Left lobe of liver (tissue), 1 donor: ENCODE data around the genes PRR13 and TARBP2.

DNA sequence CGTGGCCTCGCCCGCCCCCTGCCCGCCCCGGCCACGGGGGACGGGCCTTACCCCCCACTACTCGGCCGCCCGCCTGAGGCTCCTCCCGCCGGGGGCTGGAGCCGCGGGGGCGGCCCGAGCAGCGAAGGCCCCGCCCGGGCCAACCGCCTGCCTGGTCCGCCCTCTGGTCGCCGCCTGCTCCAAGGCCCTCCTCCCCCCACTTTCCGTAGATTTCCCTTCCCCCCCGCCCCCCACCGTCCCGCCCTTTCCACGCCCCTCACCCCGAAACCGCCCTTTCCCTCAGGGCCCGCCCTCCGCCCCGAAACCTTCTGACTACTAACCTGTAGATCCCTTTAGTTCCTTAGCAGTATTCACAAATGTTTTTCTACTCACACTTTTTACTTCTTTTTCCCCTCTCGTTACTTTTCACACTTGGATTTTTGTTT is 555 bp downstream of the SP1 start:
- PRO-cap: bidirectional peak, plus-strand start at position 292 of the sequence, minus-strand start at position 75 of the sequence

GRCh38 chr12:53381897-53382604 is 2.1 kb downstream of the SP1 start:
- PRO-cap: no peak

DNA sequence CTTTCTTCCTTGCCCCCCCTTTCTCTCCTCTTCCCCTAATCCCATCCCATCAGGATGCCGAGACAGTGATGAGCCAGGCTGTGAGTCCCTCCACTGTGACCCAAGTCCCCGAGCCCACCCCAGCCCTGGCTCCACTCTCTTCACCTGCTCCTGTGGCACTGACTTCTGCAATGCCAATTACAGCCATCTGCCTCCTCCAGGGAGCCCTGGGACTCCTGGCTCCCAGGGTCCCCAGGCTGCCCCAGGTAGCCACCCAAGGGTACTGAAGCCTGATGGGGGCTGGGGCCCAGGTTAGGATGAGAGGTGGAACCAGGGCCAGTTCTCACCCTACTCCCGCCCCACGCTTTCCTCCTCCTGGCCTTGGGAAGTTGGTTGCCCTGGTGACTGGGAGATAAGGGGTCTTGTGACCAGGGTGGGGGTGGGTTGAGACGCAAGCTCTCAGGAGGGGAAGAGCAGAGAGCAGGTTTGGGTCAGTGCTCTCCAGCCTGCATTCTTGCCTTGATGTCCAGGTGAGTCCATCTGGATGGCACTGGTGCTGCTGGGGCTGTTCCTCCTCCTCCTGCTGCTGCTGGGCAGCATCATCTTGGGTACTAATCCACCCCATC is 1.1 kb downstream of the AMHR2 start:
- PRO-cap: unidirectional peak, plus-strand start at position 433 of the sequence

DNA sequence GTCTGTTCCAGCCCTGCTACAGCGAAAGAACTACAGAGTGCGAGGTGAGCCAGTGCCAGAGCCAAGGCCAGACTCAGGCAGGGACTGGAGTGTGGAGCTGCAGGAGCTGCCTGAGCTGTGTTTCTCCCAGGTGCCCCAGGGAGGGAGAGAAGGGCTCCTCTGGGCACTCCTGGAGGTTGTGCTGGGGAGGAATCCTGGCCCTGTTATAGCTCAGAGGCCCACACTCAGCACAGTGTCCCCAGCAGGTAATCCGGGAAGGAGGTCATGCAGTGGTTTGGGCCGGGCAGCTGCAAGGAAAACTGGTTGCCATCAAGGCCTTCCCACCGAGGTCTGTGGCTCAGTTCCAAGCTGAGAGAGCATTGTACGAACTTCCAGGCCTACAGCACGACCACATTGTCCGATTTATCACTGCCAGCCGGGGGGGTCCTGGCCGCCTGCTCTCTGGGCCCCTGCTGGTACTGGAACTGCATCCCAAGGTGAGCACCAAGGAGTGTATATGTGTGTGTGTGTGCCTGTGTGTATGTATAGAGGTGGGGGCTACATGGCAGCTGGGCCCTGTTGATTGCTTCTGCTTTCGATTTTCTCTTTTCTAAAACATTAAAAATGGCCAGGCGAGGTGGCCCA is 1.9 kb downstream of the AMHR2 start:
- PRO-cap: no peak

DNA sequence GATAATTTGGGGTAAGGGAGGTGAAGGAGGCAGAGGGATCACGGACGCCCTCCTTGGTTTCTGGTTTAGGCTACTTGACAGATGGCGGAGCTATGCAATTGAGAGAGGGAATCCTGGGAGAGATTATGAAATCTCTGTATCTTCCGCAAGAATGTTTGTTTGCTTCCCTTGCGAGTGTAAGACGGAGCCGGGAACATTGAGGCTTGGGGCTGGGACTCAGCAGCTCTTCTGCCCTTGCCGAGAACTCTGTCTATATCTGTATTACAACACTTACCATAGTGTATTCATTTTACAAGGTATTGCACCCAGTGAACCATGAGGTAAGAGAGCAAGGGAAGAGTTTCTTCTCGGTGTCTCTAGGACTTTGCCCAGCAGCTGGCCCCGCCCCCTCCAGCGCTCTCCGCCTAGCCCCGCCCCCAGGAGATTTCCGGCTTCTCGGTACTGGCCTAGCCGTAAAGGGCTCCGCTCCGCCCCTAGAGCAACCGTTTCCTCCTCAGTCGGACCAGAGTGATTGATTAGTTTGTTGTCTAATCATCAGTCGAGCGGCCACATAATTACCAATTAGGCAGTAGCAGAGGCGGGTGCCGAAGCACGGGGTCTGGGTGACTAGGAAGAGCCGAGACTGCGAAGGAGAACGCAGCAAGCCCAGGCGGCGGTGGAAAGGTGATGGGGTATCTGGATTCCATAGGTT is at the start of gene PRR13:
Gene PRR13 (plus strand): TSS at position 605 of the 691 bp plus-strand sequence.
- PRO-cap: bidirectional peak, plus-strand start at position 609 of the sequence, minus-strand start at position 248 of the sequence

GRCh38 chr12:53455748-53456278 is 3.9 kb downstream of the PCBP2 start:
- PRO-cap: no peak

DNA sequence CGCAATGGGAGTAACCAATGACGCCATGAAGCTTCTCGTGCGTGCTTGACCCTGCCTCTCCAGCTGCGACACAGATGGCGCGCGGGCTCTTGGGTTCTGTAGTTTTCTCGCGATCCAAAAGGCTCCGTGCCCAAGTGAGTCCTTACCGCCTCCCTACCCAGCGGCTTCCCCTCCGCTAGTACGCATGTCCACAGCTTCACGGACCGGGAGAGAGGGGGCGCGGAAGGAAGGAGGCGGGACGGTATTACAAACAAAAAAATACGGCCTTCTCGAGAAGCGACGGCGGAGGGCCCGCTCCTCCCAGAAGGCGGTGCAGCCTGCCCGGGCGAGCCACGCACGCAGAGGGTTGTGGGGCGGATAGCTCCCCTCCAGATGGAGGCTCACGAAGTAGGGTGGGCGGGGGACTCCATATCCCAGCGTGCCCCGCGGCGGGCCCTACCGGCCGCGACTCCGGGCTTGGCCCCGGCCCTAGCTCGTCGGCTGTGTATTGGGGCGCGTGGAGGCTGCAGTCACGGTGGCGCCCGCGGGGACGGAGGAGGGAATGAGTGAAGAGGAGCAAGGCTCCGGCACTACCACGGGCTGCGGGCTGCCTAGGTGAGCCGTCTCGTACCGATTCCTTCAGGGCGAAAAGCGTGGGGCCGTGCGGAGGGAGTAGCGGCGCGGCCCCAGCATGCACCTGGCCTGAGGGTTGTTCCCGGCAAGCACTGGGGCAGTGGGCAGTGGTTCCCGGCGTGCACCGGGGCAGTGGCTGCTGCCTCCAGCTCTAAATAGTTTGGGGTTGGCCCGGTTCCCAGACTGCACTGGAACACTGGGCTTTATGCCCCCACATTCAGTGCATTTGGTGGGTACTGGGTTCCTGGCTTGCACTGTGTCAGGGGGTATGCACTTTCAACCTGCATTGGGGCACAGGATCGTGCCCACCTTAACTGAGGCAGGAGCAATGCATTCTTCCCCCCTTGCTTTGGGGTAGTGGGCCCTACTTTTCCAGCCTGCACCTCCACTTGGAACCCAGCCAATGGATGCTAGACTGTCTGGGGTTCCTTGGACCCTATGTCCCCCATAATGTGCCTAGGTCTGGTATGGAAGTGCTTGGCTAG is at the start of gene TARBP2:
Gene TARBP2 (plus strand): TSS at position 416 of the 1,097 bp plus-strand sequence.
- PRO-cap: bidirectional peak, plus-strand start at position 62 of the sequence, minus-strand start outside the sequence; bidirectional peak, plus-strand start at position 438 of the sequence, minus-strand start at position 348 of the sequence; bidirectional peak, plus-strand start at position 719 of the sequence, minus-strand start at position 672 of the sequence

DNA sequence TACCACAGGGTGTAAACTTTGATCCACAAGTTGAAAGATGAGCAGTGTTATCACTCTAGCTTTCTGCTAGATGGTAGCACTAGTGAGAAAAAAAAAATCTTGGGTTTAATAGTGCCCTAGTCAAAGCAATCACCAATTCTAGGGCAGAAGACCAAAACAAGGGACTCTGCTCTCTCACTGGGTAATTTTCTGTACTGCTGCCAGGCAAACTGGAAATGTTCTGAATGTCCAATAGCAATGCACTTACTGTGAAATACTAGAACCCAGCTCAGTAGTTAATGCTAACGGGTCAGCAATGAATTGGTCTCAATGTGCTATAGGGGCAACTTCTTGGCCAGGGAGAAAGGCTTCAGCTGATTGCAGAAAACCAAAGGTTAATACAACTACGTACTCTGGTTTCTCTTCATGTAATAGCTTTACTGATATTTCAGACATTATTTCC is 2.2 kb downstream of the ATF7 start:
- PRO-cap: unidirectional peak, plus-strand start at position 274 of the sequence

- PRO-cap: no peak
Measured at GRCh38 chr12:53676744-53677073, 826 bp upstream of the ATP5MC2 start.

DNA sequence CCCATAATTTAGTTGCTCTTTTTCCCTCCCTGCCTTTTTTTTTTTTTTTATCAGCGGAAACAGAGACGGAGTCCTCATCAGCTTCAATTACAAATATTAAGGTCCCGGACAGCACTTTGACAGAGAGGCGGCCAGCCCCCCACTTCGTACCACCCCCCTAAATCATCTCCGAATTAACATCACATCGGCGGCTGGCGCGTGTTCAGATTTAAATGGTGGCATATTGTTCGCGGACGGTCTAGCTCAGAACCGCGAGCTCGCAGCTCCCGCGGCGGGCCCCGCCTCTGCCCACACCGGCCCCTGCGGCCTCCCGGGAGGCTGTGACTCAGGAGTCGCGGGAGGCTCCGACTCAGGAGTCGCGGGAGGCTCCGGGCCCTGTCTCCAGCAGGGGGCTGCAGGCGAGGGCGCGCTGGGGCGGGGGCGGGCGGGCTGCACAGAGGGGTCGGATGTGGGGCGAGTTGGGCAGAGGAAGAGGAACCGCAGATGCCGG is 19.4 kb upstream of the ATP5MC2 start:
- PRO-cap: unidirectional peak, plus-strand start at position 331 of the sequence

DNA sequence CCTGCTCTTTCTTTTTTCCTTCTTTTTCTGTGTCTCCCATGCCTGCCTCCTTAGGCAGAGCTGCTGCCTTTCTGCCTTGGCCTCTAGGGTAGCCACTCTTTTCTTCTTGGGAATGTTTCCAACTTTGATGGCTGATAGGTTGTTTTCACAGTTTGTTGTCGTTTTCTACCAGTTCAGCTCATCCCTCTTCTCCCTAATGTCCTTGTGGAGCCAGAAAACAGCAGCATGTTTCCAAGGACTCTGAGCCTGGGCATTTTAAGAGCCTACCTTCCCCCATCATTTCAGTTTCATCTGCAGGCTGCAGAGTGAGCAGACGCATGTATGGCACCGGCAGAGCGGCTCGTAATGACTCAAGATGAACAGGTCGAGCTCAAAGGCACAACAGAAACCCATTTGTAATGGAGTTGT is 79.3 kb upstream of the CALCOCO1 start:
- PRO-cap: no peak

- PRO-cap: no peak
Measured at GRCh38 chr12:53952839-53953494, 1.7 kb upstream of the HOXC12 start.

GRCh38 chr12:53967500-53967920 is 5.4 kb upstream of the HOXC11 start:
- PRO-cap: no peak

DNA sequence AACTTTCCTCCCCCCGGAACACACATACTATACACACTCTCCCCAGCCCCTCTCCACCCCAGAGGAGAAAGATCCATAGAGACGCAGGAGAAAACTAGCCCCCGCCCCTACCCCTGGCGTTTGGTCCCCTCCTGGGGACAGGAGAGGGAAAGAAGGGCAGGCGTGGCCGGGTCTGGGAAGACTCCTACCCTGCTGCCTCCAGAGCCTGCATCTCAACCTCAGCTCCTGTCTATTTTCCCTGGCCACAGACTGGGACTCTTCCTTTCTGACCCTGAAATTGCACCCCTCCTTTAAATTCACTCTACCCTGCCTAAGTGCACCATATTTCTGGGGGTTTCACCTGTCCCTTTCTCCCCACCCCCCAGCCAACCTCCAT is 1.6 kb upstream of the HOXC9 start:
- PRO-cap: no peak

GRCh38 chr12:54022633-54023289 is 5.5 kb upstream of the HOXC6 start:
- PRO-cap: no peak

GRCh38 chr12:54029318-54030292 is 1.4 kb downstream of the HOXC6 start:
- PRO-cap: no peak

DNA sequence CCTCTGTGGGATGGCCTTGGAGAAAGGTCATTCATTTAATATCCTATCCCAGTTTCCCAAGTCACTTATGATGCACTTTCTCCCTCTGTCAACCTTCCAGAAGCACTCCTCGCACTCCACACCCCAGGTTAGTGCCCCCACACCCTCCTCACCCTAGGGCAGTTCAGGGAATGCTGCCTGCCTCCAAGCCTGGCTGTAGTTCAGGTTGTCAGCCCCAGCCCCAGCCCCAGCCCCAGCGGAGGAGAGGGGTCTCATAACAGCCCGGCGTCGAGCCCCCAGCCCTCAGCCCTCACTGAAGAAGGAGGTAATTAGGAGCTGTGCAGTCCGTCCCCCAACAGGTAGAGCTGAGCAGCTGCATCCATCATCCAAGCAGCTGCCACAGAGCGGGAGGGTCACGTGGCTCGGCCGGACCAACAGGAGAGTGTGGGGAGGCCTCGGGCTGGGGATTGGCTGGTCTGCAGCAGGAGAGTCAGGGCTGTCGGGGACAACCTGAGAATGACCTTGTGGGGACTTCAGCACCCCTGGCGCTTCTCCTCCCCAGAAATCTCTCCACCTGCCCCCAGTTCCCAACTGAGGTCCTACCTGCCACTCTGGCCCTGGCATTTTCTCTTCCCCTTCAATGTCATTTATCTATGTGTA is 29.7 kb downstream of the SMUG1 start:
- PRO-cap: no peak

- PRO-cap: no peak
Measured at GRCh38 chr12:54191556-54192047, 2.8 kb upstream of the SMUG1 start.

DNA sequence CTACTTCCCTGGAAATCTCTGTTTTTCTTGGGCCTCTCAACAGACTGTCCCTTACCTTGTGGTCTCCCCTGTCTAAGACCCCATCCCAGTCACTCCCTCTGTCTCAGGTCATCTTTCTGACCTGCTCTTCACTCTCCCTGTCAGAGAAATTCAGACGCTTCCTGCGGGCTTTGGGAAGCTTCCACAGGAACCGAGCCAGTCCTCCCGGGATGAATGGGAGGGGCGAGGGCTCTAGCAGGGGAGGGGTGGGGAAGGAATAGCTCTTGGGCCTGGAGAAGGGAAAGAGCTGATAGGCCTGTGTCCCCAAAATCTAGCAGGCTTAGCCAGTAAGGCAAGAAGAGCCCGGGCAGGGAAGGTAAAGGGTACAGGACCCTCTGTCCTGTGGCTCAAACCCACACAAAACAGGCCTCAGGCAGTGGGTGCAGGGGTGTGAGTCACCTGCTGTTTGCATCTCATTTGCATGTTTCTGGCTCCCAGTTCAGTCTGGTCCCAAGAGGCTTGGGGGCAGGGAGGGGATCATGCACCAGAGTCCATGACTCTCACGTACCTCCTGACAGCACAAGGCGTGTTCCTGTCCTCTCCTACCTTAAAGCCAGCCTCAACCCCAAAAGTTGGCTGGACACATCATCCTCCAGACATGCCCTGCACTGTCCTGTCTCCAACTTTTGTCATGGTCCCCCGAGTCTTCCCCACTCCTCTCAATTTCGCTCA is 8.7 kb upstream of the SMUG1 start:
- PRO-cap: no peak

GRCh38 chr12:54283442-54284606 is 3.3 kb downstream of the HNRNPA1 start:
- PRO-cap: no peak